Subcutaneous preadipocyte (primary cell): ENCODE measurements around the genes ARPC1B, OR2AE1 and GJC3.

DNA sequence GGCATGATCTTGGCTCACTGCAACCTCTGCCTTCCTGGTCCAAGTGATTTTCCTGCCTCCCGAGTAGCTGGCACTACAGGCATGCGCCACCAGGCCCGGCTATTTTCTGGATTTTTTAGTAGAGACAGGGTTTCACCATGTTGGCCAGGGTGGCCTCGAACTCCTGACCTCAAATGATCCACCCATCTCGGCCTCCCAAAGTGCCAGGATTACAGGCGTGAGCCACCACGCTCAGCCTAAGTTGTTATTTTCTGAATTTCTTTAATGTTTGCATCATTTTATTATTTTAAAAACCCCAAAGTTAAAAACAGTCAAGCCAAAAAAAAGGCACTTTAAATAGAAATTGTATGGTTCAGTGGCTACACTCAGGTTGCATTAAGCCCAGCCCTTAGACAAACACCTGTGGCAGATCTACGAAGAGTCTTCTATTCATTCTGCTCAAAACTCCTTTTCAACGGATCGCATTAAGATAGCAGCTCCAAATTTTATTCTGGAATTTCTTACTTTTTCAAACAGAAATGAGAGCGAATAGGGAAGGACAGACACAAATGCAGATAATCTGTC is 101.5 kb downstream of the SMURF1 start:
- CAGE, long polyA plus RNA: no peak

GRCh38 chr7:99107359-99107814 is 36.5 kb downstream of the SMURF1 start:
- CAGE, long polyA plus RNA: no peak

- CAGE, long polyA plus RNA: no peak
Measured at GRCh38 chr7:99127532-99128113, 16.3 kb downstream of the SMURF1 start.

- CAGE, long polyA plus RNA: no peak
Measured at GRCh38 chr7:99373809-99374897, at the start of gene ARPC1B. TSS of gene ARPC1B (plus strand) at chr7:99374730.

DNA sequence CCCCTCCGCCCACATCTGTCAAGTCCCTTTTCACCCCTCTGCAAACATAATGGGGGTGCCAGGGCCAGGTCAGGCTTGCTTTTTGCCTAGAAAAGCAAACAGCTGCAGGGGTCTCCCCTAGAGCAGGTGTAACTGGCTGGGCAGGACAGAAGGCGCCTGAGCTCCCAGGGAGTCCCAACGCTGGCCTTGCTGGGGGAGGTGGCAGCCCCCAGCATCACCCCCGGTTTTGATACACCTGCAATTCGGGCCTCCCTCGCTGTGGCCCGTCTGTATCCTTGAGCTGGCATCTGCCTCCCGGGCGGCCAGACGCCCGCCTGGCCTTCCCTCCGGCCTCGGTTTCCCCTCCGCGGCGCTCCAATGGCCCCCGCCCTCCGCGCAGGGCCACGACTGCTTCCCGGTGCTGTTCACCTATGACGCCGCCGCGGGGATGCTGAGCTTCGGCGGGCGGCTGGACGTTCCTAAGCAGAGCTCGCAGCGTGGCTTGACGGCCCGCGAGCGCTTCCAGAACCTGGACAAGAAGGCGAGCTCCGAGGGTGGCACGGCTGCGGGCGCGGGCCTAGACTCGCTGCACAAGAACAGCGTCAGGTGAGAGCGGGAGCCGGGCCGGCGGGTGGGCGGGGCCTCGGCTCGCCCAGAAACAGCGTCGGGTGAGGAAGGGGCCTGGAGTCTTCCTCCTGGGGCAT is 16.0 kb downstream of the PDAP1 start:
- CAGE, long polyA plus RNA: start-site peak on the plus strand centred at position 499 of the sequence, 112 bp wide, 589 and 23 reads in 2 replicates

- CAGE, long polyA plus RNA: no peak
Measured at GRCh38 chr7:99408379-99408510, 152 bp downstream of the PDAP1 start.

DNA sequence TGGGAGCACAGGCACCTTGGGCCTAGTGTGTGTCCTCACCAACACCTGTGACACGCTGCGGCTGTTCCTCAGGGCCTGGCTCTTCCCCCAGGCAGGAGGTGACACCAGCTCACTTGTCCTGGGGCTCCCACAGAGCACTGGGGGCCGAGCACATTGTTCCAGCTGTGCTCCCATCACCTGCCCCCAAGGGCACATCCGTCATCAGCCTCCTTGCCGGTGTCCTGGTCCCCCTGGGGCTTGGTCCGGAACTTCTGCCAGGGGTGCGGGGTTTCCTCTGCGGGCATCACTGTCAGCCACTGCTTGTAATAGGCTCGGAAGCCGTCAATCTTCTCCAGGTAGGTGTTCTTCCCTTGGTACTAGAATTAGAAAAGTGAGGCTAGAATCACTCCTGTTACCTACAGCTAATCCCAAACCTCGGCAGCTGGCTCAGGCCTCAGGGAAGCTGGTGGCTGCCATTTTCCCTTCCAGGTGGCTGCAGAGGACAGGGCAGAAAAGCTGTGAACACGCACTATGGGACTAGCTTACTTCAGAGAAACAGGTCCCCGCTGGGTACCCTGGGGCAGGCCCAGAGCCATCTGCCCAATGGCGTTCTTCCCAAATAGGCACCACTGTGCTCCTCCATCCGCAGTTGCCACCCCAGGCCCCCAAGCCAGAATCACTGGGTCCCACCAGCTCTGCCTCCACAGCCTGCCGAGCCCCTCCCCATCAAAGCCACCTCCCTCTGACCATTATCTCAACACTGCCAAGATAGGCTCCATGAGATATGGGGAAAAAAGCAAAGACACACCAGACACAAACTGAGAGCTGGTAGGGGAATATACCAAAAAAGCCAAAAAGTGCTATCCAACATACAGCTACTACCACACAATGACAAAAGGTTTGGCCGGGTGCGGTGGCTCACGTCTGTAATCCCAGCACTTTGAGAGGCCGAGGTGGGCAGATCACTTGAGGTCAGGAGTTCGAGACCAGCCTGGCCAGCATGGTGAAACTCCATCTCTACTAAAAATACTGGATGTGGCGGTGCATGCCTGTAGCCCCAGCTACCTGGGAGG is 11.4 kb downstream of the BUD31 start:
- CAGE, long polyA plus RNA: no peak

GRCh38 chr7:99558159-99558360 is 382 bp upstream of the ZNF655 start:
- CAGE, long polyA plus RNA: no peak

- CAGE, long polyA plus RNA: no peak
Measured at GRCh38 chr7:99667198-99667579, 12.6 kb downstream of the CYP3A5 start.

DNA sequence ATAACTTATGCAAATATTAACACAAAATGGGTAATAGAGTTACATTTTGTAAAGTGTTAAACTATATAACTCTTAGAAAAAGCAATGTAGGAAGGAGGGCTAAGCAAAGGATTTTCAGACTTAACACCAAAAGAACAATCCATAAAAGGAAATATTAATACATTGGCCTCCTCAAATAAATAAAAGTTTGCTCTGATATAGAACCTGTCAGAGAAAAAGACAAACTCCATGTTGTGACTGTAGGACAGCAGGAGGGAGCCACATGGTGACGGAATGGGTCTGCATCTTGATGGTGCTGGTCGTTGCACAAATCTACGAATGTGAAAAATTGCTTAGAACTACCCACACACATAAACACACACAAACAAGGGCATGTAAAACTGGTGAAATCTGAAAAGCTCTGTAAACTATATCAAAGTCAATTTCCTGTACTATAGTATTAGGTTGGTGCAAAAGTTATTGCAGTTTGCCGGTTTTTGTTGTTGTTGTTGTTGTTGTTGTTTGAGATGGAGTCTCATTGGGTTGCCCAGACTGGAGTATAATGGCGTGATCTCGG is 8.2 kb downstream of the CYP3A5 start:
- CAGE, long polyA plus RNA: no peak

DNA sequence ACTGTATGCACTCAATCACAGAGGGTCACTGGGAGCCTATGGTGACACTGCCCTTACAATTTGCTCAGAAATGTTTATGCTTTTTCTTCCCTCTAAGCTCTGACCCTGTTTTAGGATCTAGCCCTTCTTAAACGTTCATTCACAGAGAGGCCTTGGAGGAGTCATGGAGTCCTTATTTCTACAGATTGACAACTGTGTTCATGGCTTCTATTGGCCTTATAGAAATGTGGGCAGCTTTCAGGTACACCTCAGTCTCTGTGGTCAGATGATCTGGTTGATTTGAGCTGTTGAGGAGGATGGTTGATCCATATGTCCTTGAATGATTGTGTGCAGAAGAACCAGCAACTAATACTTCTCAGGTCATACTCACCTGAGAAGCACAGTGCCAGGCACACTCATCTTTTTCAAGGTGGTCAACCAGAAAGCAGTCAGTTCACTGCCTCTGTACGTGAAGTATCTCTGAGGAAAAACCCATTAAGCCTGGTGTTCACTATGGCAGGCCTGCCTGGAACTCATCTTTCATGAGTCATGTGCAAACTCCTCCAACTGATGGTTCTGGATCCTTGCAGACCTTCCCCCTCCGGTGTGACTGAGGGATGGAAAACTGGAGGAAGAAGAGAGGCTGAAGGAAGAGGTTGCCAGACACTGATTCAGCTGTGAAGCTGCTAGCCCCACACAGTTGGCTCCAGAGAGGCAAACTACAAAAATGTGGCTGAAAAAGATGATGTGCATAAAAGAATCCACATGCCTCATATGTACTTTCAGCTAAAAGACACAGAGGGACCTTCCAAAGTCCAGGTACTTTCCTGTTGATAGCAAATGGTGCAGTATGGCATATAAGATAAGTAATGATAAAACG is 2.9 kb downstream of the CYP3A5 start:
- CAGE, long polyA plus RNA: no peak

DNA sequence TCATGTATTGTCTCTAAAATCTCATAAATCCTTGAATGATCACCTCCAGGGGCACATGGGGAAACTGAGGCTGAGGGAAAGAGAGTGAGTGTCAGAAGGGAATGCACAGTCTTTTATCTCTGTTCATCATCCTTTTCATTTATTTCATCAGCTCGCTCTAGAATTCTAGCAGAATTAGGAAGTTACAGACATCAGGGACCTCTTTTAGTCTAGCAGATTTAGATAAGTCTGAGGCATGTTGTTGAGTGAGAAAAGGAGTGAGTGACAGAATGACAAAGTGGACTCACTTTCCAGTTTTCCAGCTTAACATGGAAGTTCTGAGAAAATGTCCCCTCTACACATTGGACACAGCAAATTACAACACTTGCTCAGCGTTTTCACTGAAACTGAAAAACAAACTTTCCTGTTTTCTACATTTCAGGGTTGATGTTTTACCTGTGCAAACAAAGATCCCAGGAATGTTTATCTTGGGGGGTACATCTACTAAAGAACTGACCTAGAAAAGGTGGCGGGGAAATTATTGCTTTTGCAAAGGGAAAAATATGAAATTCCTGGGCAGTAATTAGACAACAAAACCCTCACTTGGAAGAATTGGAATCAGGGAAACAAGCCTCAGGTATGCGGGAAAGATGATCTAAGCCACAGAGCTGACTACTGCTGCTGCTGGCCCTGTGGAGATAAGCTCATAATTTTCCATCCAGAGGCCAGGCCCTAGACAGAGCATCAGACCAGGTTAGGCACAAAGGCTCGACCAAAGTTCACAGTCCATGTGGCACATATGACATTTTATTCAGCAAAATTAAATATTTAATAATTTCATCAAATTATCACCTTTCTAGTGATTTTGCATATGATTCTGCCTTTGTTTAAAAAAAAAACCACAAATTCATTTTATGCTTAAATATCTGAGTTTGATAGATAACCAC is 14.6 kb upstream of the CYP3A5 start:
- CAGE, long polyA plus RNA: no peak

- CAGE, long polyA plus RNA: no peak
Measured at GRCh38 chr7:99772405-99773163, 11.4 kb downstream of the CYP3A4 start.

DNA sequence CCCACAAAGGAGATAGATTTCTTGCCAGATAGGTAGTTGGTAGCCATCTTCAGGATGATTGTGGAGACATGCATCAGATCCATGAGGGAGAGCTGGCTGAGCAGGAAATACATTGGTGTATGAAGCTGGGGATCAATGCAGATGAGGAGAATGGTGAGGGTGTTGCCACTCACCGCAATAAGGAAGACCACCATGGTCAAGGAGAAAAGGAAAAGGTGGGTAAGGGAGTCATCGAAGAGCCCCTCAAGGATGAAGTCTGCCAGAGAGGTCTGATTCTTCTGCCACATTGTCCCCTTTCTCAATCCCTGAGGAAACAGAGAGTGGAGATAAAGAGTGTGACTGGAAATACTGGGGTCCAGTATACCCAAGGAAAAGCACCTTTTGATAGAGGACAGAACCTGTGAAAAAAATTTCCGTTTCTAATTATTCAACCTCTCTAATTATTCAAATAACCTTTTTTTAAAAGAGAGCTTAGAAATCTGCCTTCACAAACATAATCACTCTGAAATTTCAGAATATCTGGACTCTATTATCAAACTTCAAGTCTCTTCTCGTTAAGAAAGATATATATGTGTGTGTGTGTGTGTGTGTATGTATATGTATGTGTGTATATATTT is at the start of gene OR2AE1:
OR2AE1 (minus strand) TSS at position 287 of the 617 bp plus-strand sequence.
- CAGE, long polyA plus RNA: no peak

DNA sequence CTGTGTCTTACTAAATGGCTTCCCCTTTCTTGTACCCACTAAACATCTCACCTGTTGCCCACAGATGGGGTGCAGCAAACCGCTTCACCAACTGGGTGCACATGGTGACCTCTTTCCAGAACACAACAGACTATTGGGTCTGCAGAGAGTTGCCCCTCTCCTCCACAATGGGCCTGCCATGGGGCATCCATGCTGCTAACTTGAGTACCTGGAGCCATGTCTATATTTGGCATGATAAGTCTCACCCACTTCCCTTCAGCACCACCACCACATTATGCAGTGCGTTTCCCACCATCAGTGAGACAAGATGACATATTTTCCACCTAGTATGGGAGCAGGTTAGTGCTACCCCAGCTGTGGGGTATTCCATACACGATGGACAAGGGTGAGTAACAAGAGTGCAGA is 21.0 kb upstream of the OR2AE1 start:
- CAGE, long polyA plus RNA: no peak

- CAGE, long polyA plus RNA: no peak
Measured at GRCh38 chr7:99918585-99918777, 849 bp downstream of the TRIM4 start.

DNA sequence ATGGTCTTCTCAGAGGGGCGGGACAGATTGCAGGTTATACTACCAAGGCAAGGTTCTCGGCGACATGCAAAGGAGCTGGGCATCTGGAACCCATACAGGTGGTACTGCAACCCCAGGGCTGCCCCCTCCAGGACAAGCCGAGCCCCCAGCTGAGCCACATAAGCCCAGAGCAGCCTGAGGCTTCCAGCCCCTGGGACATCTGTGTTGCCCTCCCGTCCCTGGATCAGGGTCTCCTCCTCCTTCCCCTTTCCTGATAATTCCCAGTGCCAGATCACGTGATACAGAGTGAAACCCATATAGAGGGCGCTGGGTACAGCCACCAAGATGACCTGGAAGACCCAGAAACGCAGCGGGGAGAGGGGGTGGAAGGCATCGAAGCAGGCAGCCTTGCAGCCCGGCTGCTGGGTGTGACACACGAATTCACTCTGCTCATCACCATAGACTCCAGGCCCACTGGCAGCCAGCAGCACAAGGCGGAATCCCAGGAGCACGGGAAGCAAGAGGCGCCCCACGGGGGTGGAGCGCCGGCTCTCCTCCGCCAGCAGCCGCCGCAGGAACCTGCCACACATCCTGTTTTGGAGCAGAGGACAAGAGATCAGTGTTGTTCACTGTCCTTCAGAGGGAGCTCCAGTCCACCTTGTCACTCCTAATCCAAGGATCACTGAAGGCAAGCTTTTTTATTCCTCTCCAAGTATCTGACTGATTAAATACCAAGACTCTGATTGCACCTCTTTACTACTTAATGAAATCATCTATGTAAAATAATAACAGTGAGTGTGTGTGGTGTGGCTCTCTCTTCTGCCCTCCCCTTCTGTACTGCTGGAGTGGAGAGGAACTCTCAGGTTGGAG is at the start of gene GJC3:
GJC3 (minus strand) TSS at position 569 of the 849 bp plus-strand sequence.
- CAGE, long polyA plus RNA: no peak

DNA sequence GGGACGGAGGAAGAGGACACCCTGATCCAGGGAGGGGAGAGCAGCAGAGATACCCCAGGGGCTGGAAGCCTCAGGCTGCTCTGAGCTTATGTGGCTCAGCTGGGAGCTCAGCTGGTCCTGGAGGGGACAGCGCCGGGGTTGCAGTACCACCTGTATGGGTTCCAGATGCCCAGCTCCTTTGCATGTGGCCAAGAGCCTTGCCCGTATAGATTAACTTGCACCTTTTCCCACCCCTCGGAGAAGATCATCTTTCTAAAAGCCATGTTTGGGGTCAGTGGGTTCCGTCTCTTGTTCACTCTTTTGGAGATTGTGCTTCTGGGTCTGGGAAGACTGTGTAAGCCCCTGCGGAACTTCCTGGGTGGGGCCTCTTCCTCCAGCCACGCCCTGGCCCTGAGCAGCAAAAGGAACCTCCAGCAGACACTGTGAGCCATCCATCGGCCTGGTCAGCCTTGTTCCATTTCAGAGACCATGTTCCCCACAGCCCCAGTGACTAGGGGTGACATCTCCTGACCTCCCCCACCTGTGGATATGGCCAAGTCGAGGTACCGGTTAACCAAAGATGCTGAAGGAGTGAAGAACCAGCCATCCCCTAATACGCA is 17.0 kb upstream of the AZGP1 start:
- CAGE, long polyA plus RNA: no peak

DNA sequence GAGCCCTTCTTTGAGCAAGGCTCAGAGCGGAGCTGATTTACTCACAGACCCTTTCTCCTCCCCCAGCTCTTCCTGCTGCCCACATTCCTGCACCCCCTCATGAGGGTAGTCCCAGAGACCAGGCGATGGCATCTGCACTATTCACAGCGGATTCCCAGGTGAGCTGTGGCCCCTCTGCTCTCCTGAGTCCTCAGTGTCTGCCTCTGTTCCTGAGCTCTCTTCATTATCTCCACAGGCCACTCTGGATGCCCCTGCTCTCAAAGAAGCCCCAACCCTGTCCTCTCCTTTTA is 14.3 kb downstream of the ZKSCAN1 start:
- CAGE, long polyA plus RNA: no peak

DNA sequence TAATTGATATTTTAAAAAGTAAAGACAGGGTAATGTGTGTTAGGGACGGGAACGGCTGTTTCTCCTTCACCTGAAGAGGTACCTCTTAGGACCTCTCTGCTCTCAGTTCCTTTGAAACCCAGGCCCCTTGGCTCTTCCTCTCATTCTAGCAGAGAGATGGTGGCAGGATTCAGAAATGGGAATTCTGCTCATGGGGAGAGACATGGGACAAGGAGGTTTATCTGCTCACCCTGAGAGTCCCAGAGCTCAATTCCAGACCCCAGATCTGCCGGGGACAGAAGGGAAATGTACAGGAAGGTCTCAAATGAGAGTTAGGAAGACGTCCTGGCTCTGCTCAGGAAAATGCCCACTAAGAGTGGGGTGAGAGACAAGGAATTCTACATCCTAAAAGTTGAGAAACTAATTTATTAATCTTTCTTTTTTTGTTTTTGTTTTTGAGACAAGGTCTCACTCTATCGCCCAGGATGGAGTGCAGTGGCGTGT is 8.6 kb downstream of the ZNF3 start:
- CAGE, long polyA plus RNA: no peak